Renal cortical epithelial cell (primary cell): ENCODE data around the gene FASTKD3.

DNA sequence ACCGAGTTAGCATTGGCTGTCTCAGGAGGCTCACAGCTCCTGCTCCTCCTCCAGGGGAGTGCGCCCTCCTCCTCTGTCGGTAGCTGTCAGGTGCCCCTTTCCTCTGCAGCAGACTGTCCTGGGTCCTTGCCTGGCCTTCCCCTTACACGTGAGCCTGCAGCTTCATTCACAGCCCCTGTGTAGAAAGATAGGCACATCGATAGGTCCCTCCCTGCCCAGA, 17.1 kb downstream of the TENT4A start:
- RRBS: no CpG with 5 or more reads among the region's 5 CpGs

- RRBS: no CpG with 5 or more reads among the region's 14 CpGs
Observed at GRCh38 chr5:6755355-6756004, 42.2 kb downstream of the TENT4A start.

- RRBS: 77% methylated on average over 4 of the region's 60 CpGs
Observed at GRCh38 chr5:6772847-6774050, 60.0 kb downstream of the TENT4A start.

GRCh38 chr5:7849614-7850202, 1.2 kb downstream of the CFAP90 start:
- RRBS: 2% methylated on average over 13 of the region's 34 CpGs

GRCh38 chr5:7868748-7869414, at the start of gene FASTKD3:
Gene FASTKD3, minus strand, starts transcription at chr5:7869031.
- RRBS: 4% methylated on average over 30 of the region's 77 CpGs

DNA sequence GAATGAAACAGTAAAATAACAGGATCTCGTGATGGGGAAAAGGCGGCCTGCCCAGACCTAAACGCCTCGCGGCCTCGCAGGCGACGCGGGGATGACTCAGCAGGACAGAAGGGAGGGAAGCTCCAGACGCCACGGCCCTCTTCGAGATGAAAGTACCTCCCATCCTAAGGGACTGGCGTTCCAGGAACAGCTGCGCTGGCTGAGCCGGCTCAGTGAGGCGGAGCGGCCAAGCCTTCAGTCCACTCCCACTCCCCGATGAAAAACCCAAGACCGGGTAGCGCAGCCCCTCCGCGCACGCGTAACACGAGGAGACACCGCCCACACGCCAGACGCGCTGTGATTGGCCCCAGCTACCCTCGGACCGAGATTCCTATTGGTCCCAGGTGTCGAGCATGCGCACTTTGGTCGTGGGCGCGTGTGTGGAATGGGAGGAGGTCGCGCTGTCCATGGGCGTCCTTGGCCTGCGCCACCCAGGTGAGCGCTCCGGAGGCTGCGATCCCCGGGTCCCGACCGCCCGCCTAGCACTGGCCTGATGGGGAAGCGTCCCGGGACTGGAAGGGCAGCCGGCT, 588.4 kb downstream of the MTRR start:
- RRBS: 13% methylated on average over 11 of the region's 50 CpGs

GRCh38 chr5:10254586-10254997, 4.5 kb downstream of the CCT5 start:
- RRBS: no CpG with 5 or more reads among the region's 4 CpGs

DNA sequence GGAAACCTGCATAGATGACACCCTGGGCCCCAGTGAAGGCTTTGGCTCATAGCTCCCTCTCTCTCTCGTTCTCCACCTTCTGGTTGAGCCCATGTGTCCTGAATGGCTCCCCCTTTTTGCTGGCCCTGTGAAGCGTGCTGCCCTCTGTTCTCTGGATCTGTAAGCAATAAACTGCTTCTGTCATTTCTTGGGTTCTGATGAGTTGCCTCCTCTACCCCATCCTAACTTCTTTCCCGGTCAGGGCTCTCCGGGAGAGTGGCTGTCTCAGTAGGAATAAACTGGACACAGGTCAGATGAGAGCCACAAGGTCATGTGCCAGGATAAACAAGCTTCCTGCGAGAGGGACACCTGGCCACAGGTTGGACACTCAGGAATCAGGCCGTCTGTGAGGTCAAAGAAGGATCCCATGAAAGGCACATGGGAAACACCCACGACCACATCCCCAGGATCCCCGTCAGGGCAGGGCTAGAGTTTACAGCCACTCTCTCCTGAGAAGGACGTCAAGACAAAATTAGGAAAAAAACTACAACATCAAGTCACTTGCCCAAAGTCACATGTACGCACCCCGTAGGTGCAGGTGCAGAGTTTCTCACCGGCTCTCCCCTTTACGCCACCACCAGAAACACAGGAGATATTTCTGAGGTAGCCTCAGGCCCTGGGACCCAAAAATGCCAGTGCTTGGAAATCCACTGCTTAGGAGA, 28.6 kb downstream of the CCT5 start:
- RRBS: no CpG with 5 or more reads among the region's 13 CpGs

GRCh38 chr5:10332888-10334174, 20.2 kb upstream of the MARCHF6 start:
- RRBS: 6% methylated on average over 16 of the region's 101 CpGs

GRCh38 chr5:10353412-10353529, 224 bp upstream of the MARCHF6 start:
- RRBS: no CpG with 5 or more reads among the region's 10 CpGs

DNA sequence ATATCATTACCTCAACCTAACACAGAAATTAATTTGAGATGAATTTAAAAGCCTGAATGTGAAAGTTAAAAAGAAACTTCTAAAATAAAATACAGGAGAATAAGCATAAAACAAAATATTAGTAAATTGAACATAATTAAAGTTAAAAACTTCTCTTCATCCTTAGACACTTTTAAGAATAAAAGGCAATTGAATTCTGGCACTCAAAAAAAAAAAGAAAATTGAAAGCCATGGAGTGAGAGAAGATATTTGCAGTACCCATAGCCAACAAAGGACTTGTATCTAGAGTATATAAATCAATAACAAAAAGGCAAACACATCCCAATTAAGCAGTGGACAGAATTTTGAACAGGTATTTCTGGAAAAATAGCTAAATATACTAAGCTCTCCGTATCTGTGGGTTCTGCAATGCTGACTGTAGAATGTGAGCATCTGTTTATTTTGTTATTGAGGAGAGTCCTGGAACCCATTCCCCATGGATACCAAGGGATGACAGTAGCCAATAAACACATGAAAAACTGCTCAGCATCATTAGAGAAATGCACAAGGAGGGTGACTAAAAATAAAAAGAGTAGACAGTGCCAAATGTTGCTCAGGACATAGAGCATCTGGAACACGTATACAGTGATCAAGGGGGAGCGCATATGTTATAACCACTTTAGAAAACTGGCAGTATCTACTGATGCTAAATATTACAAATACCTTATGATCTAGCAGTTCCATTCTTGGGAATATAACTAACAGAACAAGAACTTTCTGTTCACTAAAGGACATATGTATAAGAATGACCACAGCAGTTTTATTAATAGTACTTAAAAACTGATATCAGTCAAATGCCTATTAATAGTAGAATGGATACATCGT, 30.9 kb downstream of the MARCHF6 start:
- RRBS: no CpG with 5 or more reads among the region's 4 CpGs

GRCh38 chr5:10409902-10410411, 31.7 kb upstream of the ROPN1L start:
- RRBS: no CpG with 5 or more reads among the region's 8 CpGs

DNA sequence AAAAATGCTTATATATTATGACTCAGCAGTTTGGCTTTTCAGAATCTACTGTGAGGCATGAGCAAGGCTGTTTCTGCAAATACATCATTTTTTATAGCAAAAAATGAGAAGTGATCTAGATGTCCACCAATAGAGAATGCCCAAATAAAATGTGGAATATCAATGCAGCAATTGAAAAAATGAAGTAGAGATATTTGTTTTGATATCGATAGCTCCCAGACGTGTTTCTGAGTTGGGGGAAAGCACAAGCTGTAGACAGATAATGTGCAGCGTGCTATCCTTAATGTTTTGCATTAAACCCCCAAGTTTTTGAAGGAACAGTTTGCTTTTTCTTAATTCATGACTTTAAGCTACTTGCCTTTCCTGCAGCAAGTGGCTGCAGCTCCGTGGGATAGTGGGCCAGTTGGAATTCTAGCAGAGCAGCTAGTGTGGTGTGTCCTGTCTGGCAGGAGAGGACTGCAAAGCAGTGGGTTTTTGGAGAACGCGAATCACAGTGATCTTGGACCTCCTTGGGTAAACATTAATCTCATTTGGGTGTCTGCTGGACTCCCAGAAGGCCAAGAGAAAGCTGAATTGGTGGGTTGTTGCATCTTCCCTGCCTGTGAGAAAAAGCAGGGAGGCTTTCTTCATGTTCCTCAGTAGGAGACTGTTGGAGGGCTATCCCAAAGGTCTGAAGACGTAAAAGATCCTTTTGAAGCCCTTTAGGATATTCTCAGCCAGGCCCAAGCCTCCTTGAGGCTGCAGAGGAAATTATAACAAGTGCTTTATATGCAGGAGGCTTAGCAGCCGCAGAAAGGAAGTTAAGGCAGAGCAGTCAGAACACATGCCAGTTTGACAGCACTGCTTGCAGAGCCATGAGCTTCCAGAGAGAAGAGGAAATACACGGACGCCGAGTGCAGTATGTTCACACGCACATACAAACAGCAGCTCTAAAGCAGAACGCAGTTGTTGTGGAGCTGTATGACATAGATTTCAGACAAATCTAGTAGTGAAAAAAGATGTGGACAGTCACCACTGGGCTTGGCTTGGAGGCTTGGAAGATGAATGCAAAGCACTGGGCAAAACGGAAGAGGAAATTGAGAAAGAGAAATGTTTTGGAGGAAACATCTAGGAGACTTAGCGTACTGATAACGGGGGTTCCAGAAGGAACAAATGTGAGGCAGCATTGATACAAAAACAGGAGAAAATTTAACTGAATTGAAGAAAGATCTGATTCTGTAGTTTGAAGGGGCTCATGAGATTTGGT, 20.1 kb upstream of the ROPN1L start:
- RRBS: no CpG with 5 or more reads among the region's 16 CpGs

GRCh38 chr5:10606972-10607747, 43.3 kb downstream of the ANKRD33B start:
- RRBS: no CpG with 5 or more reads among the region's 14 CpGs

- RRBS: no CpG with 5 or more reads among the region's 16 CpGs
Observed at GRCh38 chr5:10631653-10632024, 67.8 kb downstream of the ANKRD33B start.

DNA sequence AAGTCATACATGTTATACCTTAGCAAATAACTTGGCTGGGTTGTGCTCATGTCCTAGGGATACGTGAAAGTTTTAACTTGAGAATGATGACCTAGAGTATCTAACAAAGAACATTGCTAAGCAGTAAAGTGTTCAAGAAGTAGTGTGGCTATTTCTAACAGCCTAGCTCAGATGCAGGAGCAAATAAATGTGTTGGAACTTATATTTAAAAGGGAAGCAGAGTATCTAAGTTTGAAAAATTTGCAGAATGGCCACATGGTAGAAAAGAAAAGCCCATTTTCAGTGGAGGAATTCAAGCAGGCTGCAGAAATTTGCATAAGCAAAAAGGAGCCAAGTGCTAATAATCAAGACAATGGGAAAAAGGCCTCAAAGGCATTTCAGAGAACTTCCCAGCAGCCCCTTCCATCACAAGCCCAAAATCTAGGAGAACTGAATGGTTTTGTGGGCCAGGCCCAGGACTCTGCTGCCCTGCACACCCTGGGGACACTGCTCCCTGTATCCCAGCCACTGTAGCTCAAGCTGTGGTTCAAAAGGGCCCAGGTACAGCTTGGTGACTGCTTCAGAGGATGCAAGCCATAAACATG, 720.4 kb upstream of the CTNND2 start:
- RRBS: no CpG with 5 or more reads among the region's 1 CpG

GRCh38 chr5:14118835-14119487, 24.2 kb upstream of the TRIO start:
- RRBS: no CpG with 5 or more reads among the region's 11 CpGs

GRCh38 chr5:14143664-14144382, 681 bp downstream of the TRIO start:
- RRBS: under 1% methylated on average over 66 of the region's 105 CpGs

DNA sequence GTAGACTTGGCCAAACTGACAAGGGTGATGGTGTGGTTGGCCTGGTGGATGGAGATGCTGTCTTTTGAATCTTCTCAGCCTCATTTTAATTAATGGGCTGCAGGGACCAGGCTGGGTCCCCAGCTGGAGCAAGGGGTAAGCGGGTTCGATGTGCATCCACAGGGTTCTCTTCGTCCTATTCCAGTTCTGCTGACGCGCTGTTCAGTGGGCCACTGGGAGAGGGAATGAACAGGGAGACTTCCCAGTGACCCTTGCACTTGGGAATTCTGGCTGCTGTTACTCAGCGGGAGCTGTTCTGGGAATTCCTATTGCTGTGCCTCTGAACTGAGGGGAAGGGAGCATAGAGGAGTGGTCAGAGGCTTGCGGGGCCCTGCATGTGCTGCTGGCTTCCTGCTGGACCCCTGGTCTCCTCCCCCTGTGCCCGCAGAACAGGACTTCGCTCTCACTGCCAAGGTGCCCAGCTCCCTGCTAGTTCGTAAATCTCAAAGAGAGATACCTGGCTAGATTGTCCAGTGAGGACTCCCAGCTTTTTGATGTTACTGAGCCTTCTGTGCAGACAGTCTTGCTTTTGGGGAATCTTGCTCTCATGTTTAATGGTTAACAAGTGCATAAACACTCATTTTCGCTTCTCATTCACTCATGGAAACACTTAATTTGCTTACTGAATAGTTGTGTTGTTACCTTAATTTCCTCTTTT, 5.8 kb downstream of the TRIO start:
- RRBS: no CpG with 5 or more reads among the region's 11 CpGs

DNA sequence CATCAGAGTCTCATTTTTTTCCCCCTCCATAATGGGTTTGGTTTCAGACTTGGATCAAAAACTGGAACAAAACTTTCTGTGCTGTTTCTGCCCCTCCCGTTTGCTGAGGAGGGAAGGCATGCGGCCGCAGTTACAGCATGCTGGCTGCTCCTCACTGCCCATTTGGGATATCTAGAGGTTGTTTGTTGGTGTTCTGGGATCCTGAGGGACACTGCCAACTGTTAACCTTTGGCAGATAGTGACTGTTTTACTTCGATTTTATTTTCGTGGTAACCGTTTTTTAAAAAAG, 40.4 kb downstream of the TRIO start:
- RRBS: no CpG with 5 or more reads among the region's 6 CpGs